Subcutaneous preadipocyte (primary cell): Measurements from ENCODE around the genes RAB41, DLG3, SNX12, PIN4 and CDX4.

GRCh38 chrX:70148642-70148957 is 15.4 kb downstream of the IGBP1 start:
- CAGE, long polyA plus RNA = no peak

DNA sequence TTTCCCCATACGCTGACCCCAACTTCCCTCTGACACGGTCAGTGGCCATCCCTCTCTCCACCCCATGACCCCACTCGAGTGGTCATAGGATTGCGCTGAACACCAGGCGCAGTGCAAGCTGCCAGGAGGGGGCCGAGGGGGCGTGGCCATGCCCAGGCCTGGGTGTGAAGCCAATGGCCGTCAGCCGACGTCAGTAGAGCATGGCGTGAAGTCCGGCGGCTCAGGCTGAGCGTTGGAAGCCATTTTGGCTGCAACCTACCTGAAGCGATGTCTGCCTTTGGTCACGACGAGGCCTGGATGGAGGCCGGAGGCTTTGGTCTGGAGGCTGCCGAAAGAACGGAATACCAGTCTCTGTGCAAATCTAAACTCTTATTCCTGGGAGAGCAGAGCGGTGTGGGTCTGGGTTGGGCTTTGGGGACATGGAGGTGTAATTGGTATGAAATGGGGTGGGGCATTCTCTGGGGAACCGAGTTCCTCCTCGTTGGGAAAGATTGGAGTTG is at the start of gene RAB41:
Gene RAB41, plus strand, starts transcription at position 222 of the 500 bp plus-strand sequence.
- CAGE, long polyA plus RNA = no peak

GRCh38 chrX:70444632-70445105 is at the start of gene DLG3:
Gene DLG3, plus strand, starts transcription at chrX:70444835.
- CAGE, long polyA plus RNA = no peak

DNA sequence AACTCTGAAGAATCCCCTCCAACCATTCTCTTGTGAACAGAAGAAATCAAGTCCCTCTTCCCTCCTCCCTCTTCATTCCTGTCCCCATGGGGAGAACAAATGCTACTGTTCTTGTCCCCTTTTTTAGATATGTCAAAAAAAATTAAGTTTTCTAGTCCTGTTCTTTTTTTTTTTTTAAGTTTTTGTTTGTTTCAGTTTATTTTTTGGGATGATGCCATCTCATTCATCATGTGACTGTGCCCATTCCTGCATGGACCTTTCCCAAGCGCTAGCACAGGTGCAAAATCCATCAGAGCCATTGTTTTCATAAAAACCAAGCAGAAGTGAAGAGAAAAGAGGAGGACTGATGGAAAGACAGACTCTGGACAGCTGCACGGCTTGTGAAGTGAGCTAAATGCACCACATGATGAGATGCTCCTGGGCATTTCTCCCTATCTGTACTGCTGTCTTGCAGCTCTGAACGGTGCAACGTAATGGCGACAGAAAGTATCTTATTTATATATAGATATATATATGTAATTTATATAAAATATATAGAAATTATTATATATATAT is 57.7 kb downstream of the DLG3 start:
- CAGE, long polyA plus RNA = no peak

DNA sequence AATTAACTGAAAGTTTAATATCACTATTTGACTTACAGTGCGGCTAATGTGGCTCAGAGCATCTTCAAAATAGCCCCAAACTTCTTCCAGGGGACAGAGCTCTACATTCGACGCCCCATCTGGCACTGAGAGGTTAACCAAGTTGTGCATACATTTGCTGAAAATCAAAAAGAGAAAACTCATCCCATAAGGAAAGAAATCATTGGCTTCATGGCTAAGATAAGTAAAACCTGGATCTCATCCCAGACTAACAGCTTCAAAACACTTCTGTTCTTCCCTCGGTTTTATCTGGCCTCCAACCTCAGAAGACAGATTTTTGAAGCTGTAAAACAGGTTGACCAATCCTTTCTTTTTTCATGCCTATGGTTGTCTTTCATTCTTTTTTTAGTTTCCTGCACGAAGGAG is 107.5 kb downstream of the DLG3 start:
- CAGE, long polyA plus RNA = no peak

DNA sequence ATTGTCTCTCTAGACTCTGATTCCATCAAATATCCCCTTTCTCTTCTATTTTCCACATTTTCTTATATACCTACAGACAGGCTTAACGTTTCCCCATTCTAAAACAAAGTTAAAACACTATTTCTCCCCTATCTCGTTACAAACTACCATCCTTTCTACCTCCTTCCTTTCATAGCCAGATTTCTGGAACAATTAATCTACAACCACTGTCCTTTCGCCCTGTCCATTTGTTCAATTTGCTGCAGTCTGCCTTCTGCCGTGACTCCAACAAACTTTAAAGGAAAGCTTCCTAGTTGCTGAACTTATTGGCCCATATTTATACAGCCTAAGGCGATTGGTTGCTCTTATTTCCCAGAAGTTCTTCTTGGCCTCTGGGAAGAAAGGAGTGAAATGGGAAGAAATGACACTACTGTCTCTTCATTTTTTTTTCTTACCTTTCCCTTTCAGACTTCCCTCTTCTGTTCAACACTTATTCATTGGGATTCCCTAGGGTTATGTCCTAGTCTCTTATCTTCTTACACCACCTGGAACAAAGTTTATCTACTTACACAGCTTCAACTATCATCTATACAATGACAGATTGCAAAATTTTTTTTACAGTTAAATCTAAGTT is 68.2 kb downstream of the SNX12 start:
- CAGE, long polyA plus RNA = no peak

GRCh38 chrX:71067631-71068601 is at the start of gene SNX12:
Gene SNX12, minus strand, starts transcription at chrX:71068334.
- CAGE, long polyA plus RNA = no peak

GRCh38 chrX:71111009-71111409 is 368 bp downstream of the IL2RG start:
- CAGE, long polyA plus RNA = no peak

GRCh38 chrX:71124088-71124618 is 5.8 kb downstream of the MED12 start:
- CAGE, long polyA plus RNA = no peak

GRCh38 chrX:71388622-71389026 is 22.5 kb downstream of the TAF1 start:
- CAGE, long polyA plus RNA = no peak

- CAGE, long polyA plus RNA = no peak
These were observed 78.8 kb upstream of the OGT start for GRCh38 chrX:71453779-71454794.

GRCh38 chrX:71991080-71991552 is 80.5 kb downstream of the NHSL2 start:
- CAGE, long polyA plus RNA = no peak

GRCh38 chrX:72027114-72027759 is 116.6 kb downstream of the NHSL2 start:
- CAGE, long polyA plus RNA = no peak

GRCh38 chrX:72102744-72103085 is 78.8 kb upstream of the PIN4 start:
- CAGE, long polyA plus RNA = no peak

GRCh38 chrX:72180871-72182163 is at the start of gene PIN4:
Gene PIN4, plus strand, starts transcription at chrX:72181757.
- CAGE, long polyA plus RNA = no peak

DNA sequence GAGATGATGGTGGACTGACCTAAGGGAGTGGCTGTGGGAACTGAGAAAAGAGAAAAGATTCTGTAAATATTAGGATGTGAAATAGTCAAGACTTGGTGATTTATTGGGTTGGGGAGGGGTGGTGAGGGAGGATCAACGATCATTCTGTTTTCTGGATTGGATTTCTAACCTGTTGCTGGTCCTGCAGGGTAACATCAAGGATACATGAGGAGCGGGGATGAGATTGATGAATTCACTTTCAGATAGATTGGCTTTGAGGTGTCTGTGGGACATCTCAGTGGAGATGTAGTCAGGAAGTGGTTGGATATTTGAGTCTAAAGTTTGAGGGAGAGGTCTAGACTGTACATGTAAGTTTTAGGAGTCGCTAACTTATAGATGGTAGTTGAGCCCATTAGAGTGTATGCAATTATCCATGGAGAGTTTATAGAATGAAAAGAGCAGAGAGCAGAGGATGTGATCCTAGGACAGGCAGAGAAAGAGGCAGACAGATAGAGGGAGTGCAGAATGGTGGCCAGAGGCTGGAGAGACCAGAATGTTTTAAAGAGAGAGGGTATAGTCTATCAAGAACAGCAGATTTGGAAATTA is 1.5 kb downstream of the PIN4 start:
- CAGE, long polyA plus RNA = no peak

- CAGE, long polyA plus RNA = no peak
These were observed 48.1 kb upstream of the HDAC8 start for GRCh38 chrX:72620350-72621544.

DNA sequence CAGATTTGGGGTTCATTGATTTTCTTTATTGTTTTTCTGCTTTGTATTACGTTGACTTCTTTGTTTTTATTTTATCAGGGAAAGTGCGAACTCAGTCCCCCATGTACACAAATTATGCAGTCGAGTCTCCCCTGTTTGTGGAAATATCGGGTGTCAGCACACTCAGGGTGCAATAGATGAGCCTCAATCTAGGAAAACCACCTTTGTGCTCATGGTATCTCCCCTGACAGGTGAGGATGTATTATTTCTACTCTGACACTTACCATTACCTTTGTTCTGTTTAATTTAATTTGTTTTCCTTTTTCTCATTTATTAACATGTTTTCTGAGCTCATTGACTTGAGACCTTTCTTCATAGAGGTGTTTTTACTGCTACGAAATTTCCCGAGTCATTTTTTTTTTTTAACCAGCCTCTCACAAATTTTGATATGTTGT is 26.5 kb upstream of the PHKA1 start:
- CAGE, long polyA plus RNA = no peak

DNA sequence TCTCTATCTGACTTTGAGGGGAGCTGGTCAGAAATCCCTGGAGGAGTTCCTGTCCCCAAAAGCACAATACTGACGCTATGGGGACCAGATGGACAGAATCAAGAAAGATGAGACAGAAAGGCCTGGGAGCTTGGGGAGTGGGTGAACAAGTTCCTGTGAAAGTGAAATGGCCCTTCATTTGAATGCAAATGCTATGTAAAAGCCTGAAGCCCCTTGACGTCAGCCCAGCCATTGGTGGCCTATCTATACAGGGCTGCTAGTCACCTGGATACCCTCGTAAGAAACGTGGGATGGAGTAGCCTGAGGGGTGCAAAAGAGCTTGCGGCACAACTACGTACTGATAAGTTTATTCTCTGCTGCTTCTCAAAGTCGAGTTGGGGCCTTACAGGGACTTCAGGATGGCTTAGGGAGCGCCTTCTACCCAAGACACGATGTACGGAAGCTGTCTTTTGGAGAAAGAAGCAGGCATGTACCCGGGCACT is at the start of gene CDX4:
Gene CDX4, plus strand, starts transcription at position 231 of the 482 bp plus-strand sequence.
- CAGE, long polyA plus RNA = no peak

- CAGE, long polyA plus RNA = no peak
These were observed 204.2 kb upstream of the ZCCHC13 start for GRCh38 chrX:74099562-74100457.